ENCODE measurements around a stretch of chr7.

DNA sequence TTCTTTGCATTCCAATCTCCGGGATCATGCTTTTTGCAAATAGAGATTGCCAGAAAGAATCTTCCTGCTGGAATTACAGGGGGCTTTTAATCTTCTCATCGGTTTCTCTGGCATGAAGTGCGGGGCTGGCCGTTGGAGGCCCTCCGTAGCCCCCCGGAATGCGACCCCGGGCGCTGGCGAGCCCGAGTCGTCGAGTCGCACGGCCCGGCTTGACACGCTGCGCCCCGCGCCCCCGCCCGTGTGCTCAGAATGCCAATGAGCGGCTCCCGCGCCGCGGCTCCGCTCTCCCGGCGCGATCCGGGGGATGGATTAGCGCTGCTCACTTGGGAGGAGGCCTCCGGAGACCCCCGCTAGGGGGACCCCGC, 7.5 kb downstream of the SHH start:
- RRBS, result 3% methylated on average over 31 of the region's 36 CpGs

GRCh38 chr7:155805367-155805935, 6.8 kb downstream of the SHH start:
- RRBS, result 1% methylated on average over 29 of the region's 48 CpGs

DNA sequence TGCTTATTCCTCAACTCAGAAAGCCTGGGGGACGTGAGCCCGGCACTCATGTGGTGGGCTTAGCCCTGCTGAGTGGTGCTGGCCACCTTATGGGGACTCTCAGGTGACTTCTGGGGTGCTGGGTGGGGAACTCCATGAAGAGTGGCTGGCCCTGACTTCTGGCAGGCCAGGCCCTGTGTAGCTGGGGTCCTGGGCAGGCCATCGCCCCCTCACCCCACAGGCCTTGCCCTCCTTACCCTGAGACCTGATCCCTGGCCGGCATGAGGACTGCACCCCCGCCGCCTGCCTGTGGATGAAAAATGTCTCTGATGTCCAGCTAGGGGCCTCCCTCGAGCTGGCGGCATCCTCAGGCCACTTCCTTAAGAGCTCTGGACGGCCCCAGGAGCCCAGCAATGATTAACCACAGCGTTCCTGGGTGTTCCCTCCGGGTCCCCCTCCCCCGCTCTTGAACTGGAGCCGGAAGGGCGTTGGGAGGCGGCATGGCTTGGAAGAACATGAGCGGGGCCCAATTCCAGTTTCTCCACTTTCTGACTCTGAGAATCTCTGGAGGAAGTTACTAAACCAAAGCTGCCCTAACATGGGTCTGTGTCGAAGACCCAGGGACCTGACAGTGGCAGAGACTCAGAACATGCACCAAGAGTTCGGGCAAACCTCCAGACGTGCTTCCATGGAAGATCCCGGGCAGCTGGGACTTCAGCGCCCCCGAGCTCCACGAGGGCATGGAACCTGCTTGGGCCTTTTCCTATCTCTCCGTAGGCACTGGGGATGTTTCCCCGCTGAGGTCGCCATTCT, 31.9 kb upstream of the SHH start:
- RRBS, result no CpG with 5 or more reads among the region's 26 CpGs

- RRBS, result no CpG with 5 or more reads among the region's 5 CpGs
Measured at GRCh38 chr7:155917765-155918237, 105.5 kb upstream of the SHH start.

DNA sequence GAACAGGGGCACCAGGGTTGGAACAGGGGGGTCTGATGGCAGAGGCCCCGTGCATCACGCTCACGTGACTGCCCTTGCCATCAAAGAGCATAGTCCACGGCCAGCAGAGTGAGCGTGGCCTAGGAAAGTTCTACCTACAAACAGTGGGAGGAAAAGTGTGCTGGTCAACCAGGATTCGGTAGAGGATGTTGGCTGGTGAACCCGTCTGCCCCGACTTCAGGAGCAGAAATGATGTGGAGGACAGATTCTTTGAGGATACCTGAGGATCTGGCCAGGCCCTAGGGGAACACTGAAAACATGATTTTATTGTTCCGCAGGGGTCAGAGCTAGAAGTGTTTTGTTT, 138.7 kb upstream of the SHH start:
- RRBS, result no CpG with 5 or more reads among the region's 9 CpGs

DNA sequence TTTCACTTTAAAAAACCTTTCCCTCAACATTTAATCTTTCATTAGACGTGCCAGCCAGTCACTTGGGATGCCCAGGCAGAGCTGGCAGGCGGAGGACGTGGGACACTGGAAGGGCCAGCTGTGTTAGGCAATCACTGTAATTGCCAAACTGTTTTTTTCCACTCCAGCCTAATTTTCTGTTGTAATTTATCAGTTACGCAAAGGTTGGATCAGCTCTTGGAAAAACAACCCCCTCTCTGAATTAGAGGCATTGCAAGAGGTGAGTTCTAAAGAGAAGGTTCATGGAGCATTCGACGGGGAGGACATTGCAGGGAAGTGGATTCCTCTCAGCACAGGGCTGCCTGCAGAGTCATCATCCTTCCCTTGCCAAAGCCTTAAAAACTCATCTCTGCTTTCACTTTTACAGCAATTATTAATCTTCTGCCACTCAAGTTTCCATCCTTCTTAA, 272.5 kb upstream of the RNF32 start:
- RRBS, result no CpG with 5 or more reads among the region's 6 CpGs

GRCh38 chr7:156607984-156608508, 32.5 kb upstream of the RNF32 start:
- RRBS, result 10% methylated on average over 6 of the region's 27 CpGs

GRCh38 chr7:156614359-156615433, 25.9 kb upstream of the RNF32 start:
- RRBS, result no CpG with 5 or more reads among the region's 20 CpGs

DNA sequence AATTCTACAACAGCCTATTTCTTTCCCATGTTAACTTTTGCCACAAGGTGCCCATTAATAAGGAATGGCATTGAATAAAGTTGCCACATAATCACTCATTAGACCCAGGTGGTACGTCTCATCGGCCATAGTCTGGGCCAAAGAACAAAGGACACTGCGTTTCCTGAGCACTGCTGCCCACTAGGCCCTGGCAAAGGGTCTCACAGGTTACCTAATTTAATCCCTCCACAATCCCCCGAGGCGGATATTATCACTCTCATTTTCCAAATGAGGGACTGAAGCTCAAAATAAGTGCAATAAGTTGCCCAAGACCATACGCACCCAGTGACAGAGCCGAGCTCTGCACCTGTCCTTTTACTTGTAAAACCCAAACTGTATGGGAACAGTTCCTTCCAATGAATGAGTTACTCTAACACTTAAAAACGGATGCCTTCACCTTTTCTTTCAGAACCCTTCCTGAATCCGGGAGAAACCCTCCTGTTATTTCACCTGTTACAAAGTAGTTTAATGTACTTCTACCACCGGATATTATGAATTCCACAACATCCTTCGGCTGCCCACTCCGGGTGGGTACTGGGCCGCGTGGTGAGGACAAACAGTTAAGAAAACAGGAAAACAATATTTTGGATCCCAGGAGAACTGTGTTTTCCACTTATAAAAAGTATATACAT, 25.0 kb upstream of the RNF32 start:
- RRBS, result 87% methylated on average over 4 of the region's 14 CpGs

- RRBS, result no CpG with 5 or more reads among the region's 18 CpGs
Measured at GRCh38 chr7:156673785-156674745, 33.5 kb downstream of the RNF32 start.

DNA sequence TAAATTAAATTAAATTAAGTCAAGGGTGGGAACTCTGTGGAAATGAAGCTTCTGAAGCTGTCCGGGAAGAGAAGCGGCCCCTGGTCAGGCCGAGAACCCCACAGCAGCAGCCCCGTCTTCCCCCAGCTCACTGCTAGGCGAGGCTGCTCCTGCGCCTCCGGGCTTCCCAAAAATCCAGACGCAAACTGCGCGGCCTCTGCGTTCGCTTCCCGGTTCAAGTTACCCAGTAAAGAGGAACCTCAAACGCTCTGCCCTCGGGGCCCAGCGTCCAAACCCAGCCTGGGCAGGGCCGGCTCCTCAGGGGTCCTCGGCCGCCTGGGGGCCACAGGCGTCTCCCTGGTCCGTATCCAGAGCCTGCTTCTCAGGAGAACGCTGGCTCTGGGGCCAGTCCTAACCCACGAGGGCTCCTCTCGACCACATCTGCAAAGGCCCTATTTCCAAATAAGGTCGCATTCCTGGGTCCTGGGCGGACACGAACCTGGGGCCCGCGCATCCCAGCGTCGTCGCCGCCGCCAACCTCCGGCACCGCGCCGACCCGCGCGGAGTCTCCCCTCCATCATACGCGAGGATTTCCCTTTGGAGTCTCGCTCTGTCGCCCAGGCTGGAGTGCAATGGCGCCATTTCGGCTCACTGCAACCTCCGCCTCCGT, 747 bp upstream of the NOM1 start:
- RRBS, result 34% methylated on average over 15 of the region's 49 CpGs

DNA sequence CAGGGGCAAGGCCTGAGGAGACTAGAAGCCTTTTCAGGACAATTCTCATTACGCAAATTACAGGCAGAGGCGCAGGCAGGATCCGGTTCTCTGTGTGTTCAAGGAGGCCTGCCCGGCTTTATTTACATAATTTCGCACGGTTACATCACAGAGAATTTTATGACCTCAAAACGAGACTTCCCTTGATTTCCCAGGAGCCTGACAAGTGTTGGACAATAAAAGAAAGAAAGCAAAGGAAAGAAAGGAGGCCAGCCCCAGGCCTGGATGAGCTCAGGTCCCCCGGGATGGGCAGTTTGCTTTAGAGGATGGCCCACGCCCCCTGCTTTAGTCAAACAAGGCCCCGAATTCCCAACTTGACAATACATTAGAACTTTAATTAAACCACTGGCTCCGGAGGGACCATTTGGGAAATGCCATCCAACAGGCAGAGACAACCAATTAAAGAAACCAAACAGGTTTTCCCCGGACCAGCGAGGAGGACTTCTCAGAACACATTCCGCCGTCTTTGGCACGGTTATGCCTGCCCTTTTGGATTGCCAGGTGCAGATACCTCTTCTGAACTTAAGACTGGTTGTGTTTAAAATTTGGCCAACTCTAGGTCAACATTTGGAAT, 2.9 kb downstream of the MNX1 start:
- RRBS, result 20% methylated on average over 4 of the region's 16 CpGs

DNA sequence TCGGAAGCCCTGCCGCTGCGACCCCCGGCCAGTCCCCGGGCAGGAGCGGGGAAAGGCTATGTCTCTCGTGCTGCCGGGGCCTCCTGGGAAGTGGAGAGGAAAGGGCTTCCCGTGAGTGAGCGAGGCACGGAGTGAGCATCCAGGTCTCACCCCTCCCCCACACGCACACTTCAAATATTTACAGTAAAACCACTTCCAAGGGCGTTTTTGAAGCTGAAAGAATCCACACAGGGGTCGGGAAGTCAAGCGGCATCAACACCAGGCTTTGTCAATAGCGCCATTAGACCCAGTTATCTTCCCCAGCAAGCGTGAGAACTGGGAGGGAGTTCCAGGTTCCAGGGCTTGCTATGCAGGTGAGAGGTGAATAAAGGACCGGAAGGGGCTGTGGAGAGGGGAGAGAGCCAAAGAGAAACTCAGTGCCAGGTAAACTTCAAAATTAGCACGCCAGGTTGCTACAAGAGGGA, 1.2 kb upstream of the MNX1 start:
- RRBS, result 0% methylated on average over 2 of the region's 19 CpGs

DNA sequence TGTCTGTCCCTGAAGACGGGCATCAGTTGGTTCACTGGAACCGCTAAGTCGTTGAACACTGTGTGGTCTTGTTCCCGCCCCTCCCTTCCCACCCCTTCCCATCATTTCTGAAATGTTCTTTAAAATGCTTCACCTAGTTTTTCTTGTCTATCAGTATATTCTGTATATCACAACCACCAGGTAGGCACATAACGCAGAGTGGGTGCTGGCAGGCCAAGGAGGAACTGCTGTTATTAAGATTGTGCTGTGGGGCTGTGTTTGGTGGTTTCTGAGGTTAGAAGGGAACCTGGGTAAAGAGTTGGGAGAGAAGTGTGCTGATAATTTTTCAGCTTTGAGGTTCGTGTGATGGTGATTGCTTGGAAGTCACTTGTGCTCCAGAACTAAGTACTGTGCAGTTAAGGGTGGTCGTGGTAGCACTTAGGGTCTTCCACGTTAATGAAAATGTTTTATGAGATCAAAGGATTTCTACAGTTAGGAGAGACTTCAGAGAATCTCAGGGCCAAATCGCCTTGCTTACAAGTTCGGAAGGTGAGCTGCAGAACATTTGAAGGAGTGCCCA, 1.4 kb downstream of the UBE3C start:
- RRBS, result no CpG with 5 or more reads among the region's 10 CpGs

GRCh38 chr7:157237915-157239007, 98.5 kb upstream of the DNAJB6 start:
- RRBS, result 97% methylated on average over 5 of the region's 9 CpGs

DNA sequence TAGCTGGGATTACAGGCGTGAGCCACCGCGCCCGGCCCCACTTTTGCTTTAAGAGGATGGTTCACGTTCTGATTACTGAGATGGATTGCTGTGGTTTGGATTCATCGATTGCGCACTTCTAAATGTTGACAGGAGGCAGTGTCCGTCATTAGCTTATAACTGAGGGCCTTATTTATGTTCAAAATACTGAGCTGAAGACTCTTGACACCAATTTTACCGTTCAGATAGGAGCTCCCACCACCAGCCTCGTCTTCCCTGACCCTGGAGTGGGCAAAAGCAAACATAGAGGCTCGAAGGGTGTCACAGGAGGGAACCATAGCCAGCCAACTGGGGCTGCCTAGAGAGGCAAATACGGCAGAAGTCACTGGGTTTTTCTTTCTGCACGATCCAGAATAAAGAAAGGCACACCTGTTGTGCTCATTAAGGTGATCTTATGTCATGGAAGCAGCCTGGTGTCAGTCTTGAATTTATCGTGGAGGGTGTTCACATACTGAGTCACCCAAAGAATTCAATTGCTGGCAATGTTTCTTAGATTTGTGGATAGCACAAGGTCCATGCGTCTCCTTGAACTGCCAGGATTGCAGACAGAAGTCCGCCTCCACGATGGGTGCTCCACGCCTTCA, 65.7 kb upstream of the DNAJB6 start:
- RRBS, result no CpG with 5 or more reads among the region's 18 CpGs

GRCh38 chr7:157299639-157300616, 36.9 kb upstream of the DNAJB6 start:
- RRBS, result no CpG with 5 or more reads among the region's 51 CpGs

DNA sequence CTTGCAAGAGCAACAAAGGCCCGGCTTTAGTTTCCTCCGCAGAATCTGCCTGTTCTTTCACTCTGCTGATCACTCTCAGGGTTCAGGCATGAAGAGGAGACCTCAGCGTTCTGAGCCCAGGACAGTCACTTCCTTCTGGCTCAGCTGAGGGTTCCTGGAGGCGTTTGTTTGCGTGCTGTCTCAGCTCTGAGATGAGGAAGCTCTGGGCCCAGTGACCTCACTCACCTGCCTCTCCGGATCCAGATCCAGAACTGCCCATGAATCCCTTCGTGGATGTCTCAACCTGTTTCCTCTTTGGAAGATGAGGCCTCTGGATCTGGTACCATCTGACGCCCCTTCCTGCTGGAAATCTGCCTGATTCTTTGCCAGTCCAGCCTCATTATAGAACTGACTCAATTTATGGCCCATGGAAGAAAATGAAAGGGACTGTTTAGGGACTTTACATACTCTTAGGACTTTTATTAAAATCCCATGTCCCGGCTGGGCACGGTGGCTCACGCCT, 18.4 kb upstream of the DNAJB6 start:
- RRBS, result no CpG with 5 or more reads among the region's 11 CpGs

GRCh38 chr7:157329115-157329734, 7.6 kb upstream of the DNAJB6 start:
- RRBS, result no CpG with 5 or more reads among the region's 12 CpGs

DNA sequence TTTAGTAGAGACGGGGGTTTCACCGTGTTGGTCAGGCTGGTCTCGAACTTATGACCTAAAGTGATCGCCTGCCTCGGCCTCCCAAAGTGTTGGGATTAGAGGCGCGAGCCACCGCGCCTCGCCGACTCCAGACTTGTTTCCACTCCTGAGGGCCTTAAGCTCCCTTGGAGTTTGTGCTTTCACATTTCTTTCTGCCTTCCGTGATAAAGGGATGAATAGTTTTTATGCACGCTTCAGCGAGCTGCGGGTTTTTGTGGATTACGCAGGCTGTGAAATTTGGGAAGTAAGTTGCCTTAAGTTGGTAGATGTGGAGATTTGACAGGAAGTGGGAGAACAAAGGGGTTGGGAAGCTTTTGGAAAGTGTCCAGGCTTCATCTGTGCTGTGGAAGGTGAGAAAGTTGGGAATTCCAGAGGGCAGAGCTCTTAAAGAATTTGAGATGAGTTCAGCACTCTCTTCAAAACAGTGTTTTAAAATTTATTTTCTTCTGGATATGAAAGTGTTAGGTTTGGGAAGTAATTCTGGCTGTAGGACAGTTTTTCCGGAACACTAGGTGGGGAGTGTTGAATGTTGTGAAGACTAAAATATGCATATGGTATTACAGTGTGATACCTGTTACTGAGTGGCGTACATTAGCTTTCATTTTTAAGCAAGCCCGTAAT, 1.8 kb downstream of the DNAJB6 start:
- RRBS, result no CpG with 5 or more reads among the region's 19 CpGs

Measured in zone of skin (tissue), 1 donor.